Endothelial cell (in vitro differentiated cells): ENCODE results near the genes AVEN, EMC4 and LPCAT4.

GRCh38 chr15:31356841-31358176, 30.7 kb downstream of the KLF13 start:
- PRO-cap: no peak

GRCh38 chr15:31383318-31383675, 56.7 kb downstream of the KLF13 start:
- PRO-cap: no peak

DNA sequence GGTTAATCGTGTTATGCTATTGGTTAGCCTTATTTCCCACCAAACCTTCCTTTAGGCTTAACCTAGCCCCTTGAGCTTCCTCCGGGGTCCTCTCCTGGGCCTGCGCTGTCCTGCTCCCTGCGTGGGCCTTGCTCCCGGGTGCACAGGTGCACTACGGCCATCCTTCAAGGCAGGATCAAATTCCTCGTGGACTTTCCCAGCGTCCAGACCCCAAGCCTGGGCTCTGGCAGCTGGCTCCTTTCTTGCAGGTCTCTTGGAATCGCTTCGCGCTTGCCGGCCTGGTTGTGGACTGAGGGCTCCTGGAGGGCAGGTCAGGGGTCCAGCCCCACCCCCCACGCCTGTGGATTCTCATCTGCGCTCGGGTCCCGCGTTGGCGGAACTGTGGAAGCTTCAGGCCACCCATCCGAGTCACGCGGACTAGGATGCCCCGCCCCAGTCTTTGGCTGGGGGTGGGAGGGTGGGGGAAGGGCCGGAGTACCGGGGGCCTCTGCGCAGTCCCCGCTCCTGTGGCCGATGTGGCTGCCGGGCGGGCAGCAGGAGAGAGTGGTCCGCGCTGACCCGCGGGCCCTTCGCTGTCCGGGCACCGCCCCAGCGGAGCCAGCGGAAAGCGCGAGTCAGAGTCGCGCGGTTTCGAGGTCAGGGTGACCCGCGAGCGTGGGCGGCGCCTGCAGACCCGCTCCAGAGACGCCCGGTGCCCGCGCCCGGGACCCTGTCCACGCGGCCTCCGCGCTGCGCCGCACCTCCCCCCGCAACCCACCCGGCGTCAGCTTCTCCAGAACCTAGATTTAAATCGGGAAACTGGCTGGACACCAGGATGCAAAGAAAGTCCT, 114.1 kb downstream of the KLF13 start:
- PRO-cap: bidirectional peak, plus-strand start at position 516 of the sequence, minus-strand start at position 590 of the sequence

DNA sequence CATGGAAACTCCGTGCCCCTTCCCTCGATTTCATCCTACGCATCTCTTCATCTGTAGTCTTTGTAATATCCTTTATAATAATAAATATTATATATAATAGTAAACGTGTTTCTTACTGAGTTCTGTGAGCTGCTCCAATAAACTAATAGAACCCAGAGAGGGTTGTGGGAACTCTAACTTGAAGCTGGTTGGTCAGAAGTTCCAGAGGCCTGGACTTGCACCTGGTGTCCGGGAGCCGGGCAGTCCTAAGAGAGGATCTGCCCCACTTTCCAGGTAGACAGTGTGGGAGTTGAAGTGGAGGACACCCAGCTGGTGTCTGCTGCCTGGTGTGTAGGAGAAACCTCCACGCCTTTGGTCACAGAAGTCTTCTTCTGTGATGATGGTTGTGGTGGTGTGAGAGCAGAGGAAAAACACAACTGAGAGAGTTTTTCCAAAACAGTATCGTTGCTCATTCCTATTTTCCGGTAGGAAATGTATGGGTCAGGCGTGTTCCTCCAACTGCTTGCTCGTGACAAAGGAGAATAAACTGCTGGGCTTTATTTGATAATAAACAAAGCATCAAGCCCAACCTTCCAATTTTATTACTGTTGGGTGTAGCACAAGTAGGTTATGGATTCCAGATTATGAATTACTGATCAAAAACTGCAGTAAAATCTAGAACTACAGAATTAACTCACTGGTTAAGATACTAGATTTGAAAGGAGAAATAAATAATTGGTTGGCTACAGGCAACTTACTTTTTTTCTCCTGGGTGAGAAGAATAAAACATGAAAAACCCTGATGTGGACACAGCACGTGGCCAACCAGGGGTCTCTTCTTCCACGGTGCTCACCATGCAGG, 137.0 kb downstream of the KLF13 start:
- PRO-cap: no peak

GRCh38 chr15:31488365-31489397, 162.0 kb downstream of the KLF13 start:
- PRO-cap: no peak

DNA sequence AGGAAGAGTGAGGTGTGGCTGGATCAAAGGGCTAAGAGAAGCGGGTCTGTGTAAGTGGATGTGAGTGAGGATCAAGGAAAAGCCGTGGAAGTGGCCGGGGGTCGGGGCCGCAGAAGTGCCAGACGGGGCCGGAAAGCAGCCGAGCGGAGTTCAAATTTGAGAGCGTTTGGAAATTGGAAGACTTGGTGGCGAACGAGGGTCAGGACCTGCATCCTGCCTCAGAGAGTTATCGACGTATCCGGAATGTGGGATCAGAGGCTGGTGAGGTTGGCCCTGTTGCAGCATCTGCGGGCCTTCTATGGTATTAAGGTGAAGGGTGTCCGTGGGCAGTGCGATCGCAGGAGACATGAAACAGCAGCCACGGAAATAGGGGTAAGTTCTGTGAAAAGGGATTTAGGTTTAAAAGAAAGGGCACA, 673 bp downstream of the ARHGAP11A start:
- PRO-cap: bidirectional peak, plus-strand start at position 254 of the sequence, minus-strand start at position 238 of the sequence

DNA sequence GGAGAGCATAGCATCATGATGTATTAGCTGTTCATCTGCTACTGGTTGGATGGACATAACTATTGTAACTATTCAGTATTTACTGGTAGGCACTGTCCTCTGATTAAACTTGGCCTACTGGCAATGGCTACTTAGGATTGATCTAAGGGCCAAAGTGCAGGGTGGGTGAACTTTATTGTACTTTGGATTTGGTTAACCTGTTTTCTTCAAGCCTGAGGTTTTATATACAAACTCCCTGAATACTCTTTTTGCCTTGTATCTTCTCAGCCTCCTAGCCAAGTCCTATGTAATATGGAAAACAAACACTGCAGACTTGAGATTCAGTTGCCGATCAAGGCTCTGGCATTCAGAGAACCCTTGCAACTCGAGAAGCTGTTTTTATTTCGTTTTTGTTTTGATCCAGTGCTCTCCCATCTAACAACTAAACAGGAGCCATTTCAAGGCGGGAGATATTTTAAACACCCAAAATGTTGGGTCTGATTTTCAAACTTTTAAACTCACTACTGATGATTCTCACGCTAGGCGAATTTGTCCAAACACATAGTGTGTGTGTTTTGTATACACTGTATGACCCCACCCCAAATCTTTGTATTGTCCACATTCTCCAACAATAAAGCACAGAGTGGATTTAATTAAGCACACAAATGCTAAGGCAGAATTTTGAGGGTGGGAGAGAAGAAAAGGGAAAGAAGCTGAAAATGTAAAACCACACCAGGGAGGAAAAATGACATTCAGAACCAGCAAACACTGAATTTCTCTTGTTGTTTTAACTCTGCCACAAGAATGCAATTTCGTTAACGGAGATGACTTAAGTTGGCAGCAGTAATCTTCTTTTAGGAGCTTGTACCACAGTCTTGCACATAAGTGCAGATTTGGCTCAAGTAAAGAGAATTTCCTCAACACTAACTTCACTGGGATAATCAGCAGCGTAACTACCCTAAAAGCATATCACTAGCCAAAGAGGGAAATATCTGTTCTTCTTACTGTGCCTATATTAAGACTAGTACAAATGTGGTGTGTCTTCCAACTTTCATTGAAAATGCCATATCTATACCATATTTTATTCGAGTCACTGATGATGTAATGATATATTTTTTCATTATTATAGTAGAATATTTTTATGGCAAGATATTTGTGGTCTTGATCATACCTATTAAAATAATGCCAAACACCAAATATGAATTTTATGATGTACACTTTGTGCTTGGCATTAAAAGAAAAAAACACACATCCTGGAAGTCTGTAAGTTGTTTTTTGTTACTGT, 15.3 kb downstream of the GREM1 start:
- PRO-cap: no peak

- PRO-cap: no peak
These were observed 144.1 kb downstream of the GREM1 start for GRCh38 chr15:32861832-32862311.

DNA sequence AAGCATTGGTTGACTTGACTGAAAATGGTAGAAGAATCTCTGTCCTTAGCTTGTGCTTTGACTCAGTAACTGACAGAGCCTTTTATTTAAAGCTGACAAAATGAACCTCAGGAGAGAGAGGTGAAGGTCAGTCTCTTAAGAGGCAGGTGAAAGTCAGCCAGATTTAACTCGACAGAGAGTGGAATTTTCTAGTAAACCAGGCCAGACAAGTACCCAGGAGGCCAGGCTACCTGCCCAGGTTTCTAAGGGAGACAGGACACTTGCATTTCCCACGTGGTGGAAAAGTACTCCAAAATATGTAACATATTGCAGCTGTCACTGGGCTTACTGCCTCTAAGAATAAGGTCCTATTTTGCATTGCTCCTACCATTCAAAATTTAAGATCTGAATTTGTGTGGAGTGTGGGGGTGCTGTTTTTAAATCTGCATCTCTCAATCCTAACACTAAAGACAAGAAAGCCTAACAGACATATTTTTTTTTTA, 167.9 kb downstream of the FMN1 start:
- PRO-cap: no peak

GRCh38 chr15:33154434-33154950, 40.0 kb downstream of the FMN1 start:
- PRO-cap: no peak

- PRO-cap: bidirectional peak, plus-strand start at chr15:33202105, minus-strand start at chr15:33201997
These were observed 7.4 kb upstream of the FMN1 start for GRCh38 chr15:33201814-33202439.

- PRO-cap: bidirectional peak, plus-strand start at chr15:33242872, minus-strand start at chr15:33242778
These were observed 48.2 kb upstream of the FMN1 start for GRCh38 chr15:33242623-33243141.

DNA sequence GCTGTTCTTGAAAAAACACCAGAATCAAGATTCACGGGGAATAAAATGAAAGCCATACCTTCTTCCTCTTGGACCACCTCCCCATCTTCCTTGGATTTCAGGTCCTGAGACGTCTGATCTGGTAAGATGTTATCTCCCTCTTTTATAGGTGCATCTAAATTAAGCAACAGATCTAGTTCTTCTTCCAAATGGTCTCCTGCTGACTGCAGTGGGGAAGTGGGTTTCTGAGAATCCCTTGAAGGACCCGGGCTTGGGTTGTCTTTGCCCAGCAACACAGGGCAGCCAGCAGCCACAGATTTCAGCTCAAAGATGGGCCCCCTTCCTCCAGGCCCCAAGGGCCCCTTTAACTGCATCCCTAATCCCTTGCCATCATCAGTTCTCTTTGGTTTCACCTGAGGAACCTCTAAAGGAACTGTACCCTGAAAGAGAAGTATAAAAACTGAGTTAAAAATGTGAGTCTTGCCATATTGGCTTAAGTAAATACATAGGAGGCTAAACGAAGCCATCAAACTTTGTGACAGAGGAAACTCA, 100.8 kb upstream of the CHRM5 start:
- PRO-cap: no peak

- PRO-cap: bidirectional peak, plus-strand start at chr15:34038739, minus-strand start at chr15:34039048
These were observed at the start of gene AVEN for GRCh38 chr15:34038889-34039491. TSS of gene AVEN (minus strand) at chr15:34039204.

DNA sequence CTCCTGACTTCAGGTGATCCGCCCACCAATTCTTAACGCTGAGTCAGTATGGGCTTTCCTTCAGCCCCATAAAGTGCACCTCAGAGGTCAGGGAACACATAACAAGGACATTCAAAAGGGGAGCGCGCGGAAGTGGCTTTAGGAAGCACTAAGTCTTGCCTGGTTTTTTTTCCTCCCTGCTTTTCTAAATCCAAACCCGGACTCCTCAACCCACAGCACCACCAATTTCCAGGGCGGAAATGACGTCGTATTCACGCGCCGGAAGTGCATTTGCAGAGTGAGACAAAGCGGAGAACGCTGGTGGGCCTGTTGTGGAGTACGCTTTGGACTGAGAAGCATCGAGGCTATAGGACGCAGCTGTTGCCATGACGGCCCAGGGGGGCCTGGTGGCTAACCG, at the start of gene EMC4:
Gene EMC4 (plus strand): TSS at position 267 of the 397 bp plus-strand sequence.
- PRO-cap: bidirectional peak, plus-strand start at position 275 of the sequence, minus-strand start at position 204 of the sequence

GRCh38 chr15:34366852-34368048, at the start of gene LPCAT4:
TSS of gene LPCAT4 (minus strand) at chr15:34367196.
- PRO-cap: bidirectional peak, plus-strand start at chr15:34367360, minus-strand start at chr15:34367196; bidirectional peak, plus-strand start at chr15:34367448, minus-strand start at chr15:34367713; unidirectional peak, minus-strand start at chr15:34367798

DNA sequence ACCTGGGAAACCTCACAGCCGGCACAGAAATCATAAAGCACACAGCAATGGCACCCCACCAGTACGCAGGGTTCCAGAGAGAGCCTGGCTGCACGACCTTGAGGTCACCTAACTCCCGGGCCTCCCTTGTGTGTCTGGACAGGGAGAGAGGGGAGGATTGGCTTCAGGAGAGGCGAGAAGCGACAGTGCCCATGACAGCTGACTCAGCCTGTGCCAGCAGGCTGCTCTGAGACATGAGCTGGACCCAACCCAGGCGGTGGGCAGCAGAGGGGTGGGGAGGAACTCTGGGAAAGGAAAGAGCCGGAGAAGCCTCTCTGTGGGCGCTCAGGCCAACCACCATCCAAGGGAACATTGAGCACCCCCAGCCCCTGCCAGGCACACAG, 3.0 kb downstream of the GOLGA8B start:
- PRO-cap: no peak

DNA sequence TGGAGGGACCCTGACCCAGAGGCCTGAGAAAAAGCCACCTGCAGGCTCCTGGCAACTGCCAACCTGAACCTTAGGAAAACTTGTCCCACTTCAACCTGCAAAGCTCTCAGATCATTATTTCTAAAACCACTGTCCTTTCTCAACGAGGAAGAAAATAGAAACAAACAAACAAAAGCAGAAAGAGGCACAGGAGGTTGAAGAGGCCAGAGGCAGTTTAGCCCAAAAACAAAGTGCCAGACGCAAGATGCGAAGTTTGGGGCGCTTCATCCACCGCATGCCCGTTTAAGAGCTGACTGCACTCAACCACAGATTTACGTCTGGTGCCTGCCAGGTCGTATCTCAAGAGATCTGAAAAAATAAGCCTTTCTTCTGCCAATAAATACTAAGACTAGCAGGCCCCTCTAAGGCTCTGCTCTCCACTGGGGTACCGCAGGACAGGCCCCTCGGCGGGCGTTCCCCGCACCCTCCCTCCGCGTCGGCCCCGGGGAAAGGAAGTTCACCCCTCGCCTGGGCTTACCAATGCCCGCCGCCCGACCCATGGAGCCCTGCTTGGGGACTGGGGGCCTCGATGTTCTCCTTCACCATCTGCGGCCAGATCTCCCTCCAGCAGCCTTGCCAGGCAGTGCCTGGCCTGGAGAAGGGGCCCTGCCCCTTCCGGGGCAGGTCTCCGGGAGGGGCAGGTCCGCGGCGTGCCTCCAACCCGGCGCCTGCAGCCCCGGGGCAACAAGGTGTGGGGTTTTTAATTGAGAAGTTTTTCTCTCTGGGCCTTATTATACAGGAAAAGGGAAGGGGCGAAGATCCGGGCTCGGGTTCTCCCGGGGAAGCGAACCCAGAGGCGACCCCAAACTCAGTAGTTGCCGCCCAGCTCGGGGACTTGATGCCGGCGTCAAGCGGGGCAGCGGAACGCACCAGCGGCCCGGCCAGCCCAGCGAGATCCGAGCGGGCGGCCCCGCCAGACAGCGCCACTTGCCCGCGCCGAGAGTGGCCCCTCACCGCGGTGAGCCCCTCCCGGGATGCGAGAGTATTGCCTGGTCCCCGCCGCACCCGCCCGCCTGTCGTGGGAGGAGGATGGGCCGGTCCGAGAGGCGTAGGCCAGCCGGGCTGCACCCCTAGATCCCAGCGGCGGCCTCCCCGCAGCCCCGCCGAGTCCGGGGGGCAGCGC, 837 bp downstream of the GOLGA8B start:
- PRO-cap: bidirectional peak, plus-strand start at position 770 of the sequence, minus-strand start at position 478 of the sequence; unidirectional peak, plus-strand start at position 853 of the sequence

- PRO-cap: unidirectional peak, minus-strand start at chr15:34588449
These were observed 4.9 kb upstream of the GOLGA8B start for GRCh38 chr15:34588322-34588821.

GRCh38 chr15:34721677-34722913, 32.7 kb downstream of the GJD2 start:
- PRO-cap: no peak